Measurements from ENCODE around the gene BASP1.

GRCh38 chr5:15794629-15795130, 294.7 kb downstream of the FBXL7 start:
- PRO-cap, 2 experiments: no peak in any of the 2 experiments

DNA sequence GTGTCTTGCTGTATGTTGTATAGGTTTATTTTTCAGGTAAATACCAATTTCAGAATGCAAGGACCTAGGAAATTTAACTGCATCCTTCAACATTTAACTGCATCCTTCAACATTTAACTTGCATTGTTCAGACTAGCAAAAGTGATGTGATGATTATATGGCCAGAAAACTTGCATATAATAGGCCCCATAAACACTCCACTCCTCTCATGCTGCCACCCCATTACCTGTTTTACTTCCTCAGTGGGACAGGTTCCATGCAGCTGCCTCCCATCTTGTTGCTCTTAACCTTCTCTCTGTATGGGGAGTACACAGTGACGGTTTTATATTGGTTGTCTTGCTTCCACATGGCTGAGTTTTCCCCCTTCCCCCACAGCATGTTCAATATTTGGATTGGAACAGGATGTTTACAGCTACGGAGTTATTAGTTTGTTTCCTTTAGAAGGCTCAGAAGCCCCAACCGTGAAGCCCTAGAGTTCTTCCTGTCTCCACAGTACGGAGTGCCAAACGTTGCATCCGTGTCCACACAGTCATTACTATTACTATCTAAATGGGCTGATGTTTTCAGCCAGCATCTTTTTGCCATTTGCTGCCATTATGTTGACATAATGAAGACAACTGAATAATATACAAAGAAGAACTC, 277.6 kb downstream of the MARCHF11 start:
- PRO-cap, 2 experiments: no peak in any of the 2 experiments

GRCh38 chr5:15992732-15993443, 186.7 kb downstream of the MARCHF11 start:
- PRO-cap, 2 experiments: no peak in any of the 2 experiments

GRCh38 chr5:16544693-16545023, 72.1 kb downstream of the RETREG1 start:
- PRO-cap, 2 experiments: no peak in any of the 2 experiments

GRCh38 chr5:16885859-16886891, 49.9 kb downstream of the MYO10 start:
- PRO-cap, 2 experiments: no peak in any of the 2 experiments

- PRO-cap, 2 experiments: no peak in any of the 2 experiments
Measured at GRCh38 chr5:16933972-16934363, 2.1 kb downstream of the MYO10 start.

DNA sequence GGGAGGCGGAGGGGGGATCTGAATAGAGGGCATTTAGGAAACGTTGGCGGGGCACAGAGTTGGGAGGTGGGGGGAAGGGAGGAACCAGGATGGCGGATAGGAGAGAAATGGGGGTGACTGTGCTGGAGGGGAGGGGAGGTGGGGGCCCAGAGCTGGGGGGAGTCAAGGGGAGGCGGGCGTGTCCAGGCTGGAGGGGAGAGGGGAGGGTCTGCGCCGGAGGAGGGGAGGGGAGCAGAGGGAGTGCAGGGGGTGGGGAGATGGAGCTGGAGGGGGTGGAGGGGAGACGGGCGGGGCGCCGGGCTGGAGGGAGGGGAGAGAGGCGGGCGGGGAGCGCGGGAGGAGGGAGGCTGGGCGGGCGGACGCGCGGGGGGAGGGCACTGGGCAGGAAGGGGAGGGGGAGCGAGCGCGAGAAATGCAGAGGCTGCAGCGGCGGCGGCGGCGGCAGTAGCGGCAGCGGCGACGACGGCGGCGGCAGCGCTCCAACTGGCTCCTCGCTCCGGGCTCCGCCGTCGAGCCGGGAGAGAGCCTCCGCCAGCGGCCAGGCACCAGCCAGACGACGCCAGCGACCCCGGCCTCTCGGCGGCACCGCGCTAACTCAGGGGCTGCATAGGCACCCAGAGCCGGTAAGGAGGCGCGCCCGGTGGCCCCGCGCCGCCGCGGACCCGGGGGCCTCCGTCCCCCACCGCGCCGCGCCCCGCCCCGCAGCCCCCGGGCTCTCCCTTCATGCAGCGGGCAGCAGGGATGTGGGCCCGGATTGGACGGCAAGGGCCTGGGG, at the start of gene BASP1:
TSS of gene BASP1 (plus strand) at position 444 of the 775 bp plus-strand sequence.
- PRO-cap, 2 experiments: peak in 2 of 2 experiments; most common plus-strand start position 444 of the sequence (in 2)

DNA sequence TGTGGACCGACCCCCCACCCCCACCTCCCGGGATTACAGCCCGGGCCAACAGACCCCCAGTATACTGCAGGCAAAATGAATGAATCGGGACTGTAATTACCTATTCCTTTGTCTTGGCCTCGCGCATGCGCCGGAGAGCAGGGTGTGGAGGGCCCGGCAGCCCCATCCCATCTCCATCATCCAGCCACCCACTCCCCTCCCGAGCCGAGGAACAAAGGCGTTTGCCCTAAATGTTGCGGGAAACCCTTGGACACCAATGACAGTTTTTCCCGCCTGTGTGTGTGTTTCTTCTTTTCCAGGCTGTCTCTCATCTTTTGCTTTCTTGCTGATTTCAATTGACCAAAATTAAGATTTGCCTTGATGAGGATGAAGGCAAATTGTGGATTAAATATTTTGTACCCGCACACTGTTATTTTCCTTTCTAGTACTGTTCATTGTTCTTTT, 1.7 kb downstream of the BASP1 start:
- PRO-cap, 2 experiments: no peak in any of the 2 experiments

GRCh38 chr5:17229239-17229733, 11.9 kb downstream of the BASP1 start:
- PRO-cap, 2 experiments: no peak in any of the 2 experiments

- PRO-cap, 2 experiments: no peak in any of the 2 experiments
Measured at GRCh38 chr5:17305839-17306673, 88.6 kb downstream of the BASP1 start.

- PRO-cap, 2 experiments: no peak in any of the 2 experiments
Measured at GRCh38 chr5:25963500-25964453, 1074.6 kb downstream of the CDH9 start.

DNA sequence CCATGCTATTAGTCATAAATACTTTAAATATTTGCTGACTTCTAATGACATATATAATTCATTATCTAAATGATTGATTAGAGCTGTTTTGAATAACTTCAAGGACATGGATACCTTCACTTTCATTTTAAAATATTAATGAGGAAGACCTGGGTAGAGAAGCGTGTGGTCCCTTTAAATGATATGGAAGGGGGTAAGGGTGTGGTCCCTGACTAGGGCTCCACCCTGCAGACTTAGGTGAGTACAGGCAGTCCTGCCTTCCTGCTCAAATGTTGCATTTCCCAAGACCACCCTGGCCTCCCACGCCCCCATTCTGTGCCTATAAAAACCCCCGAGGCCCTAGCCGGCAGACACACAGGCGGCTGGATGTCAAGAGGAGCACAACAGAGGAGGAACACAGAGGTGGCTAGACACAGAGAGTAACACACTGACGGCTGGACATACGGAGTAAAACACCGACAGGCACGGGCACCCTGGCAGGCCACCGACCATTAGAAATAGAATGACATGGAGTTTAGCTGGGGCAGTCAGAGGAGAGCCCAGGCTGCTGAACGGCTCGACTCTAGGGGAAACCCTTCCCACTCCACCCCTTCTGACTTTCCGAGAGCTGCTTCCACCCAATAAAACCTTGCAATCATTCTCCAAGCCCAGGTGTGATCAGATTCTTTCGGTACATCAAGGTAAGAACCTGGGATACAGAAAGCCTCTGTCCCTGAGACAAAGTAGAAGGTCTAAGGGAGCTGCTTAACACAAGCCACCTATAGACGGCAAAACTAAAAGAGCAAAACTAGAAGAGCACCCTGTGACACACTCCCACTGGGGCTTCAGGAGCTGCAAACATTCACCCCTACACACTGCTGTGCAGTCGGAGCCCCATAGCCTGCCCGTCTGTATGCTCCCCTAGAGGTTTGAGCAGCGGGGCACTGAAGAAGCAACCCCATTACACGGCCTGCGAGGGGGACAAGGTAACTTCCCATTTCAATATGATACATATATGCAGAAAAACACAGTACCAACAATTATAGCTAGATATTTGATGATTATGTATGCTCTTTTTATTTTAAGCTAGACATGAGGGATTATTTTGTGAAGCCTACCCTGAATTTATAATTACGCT, 179.3 kb upstream of the CDH9 start:
- PRO-cap, 2 experiments: no peak in any of the 2 experiments

GRCh38 chr5:27743234-27743759, 704.9 kb upstream of the CDH9 start:
- PRO-cap, 2 experiments: no peak in any of the 2 experiments

GRCh38 chr5:29191304-29192189, 2001.9 kb upstream of the CDH6 start:
- PRO-cap, 2 experiments: no peak in any of the 2 experiments

DNA sequence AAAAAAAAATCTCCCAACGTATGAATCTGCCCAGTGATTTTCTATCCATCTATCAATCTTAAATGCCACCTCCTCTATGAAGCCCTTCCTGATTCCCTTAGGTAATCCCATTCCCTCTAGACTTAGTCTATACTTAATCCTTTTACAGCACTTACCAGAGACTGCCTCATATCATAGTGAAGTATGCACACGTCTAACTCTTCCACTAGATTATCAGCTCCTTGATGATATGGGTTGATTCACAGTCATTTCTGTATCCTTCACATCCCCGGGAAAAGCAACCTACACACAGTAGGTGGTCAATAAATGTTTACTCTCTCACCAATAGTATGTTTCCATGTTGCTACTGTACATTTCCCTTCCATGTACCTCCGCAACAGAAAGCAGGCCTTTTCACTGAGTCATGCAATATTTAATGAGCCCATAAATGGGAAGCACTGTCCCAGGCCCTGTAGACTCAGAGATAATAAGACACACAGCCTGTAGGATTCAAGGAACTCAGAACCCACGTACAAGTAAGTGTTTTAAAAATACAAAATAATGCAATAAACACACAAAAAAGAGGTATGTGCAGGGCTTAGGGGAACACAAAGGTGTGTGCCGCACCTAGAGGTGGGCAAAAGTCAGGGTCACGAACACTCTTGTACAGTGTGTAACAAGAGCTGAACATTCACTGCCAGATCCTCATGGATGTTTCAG, 1.1 kb downstream of the DROSHA start:
- PRO-cap, 2 experiments: no peak in any of the 2 experiments

DNA sequence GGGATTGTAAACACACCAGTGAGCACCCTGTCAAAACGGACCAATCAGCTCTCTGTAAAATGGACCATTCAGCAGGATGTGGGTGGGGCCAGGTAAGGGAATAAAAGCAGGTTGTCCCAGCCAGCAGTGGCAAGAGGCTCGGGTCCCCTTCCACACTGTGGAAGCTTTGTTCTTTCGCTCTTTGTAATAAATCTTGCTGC, 139.2 kb downstream of the PDZD2 start:
- PRO-cap, 2 experiments: no peak in any of the 2 experiments

GRCh38 chr5:31921774-31922293, 252.3 kb downstream of the GOLPH3 start:
- PRO-cap, 2 experiments: no peak in any of the 2 experiments

DNA sequence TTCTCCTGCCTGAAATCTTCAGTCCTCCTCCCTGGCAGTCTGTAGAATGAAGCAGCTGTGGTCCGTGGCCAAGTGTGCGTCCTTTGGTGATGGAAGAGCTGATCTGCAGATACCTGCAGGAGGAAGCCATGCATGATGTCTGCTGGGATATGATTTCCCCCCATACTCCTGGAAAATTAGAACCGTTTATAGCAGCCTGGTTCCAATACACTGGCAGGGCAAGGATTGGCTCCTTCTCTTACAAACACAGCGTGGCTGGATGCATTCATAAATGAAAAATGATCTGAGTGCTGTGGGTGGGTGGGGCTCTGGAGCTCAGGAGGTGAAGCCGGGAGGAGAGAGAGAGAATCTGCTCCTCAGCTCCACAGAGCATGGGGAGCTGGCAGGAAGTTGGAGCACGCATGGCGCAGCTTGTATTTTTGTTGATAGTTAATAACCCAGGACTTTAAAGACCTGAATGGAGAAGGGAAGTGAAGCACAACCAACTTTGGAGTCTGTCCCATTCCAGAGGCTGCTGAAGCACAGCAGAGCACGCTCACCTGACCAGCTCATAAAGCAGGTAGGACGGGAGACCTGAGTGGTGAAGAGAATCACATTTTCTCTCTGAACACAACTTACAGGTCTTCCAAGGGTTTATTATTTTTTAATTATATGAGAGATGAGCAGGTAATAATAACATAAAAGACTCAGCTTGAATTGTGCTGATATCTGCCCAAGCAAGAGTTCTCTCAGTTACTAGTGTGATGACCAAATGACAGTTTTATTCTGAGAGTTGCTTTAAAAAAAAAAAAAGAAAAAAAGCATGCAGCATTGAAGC, 238.1 kb downstream of the GOLPH3 start:
- PRO-cap, 2 experiments: no peak in any of the 2 experiments

DNA sequence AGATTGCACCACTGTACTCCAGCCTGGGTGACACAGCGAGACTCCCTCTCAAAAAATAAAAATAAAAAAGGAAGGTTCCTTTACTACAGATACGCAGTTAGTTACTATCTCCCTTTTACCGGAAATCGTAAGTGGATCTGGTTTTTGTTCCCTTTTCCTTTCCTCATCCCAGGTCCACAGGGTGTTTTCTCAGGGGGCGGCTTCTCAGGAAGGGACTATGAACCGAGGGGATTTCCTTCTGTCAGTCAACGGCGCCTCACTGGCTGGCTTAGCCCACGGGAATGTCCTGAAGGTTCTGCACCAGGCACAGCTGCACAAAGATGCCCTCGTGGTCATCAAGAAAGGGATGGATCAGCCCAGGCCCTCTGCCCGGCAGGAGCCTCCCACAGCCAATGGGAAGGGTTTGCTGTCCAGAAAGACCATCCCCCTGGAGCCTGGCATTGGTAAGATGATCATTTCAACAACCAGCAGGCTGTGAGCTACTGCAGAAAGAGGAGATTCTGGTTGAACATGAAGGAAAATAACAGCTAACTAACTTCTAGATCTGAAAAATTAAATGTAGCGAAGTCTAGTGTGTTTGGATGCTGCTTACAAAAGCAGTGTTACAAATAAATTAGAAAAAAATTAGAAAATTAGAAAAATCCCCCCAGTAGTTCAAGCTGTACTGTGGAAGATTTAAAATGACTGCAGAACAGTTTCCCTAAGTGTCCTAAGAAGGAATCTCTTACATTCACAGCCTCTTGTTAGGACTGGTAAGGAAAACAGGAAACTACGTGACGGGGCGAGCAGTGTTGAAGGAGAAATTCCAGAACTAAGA, 75.7 kb downstream of the GOLPH3 start:
- PRO-cap, 2 experiments: no peak in any of the 2 experiments

DNA sequence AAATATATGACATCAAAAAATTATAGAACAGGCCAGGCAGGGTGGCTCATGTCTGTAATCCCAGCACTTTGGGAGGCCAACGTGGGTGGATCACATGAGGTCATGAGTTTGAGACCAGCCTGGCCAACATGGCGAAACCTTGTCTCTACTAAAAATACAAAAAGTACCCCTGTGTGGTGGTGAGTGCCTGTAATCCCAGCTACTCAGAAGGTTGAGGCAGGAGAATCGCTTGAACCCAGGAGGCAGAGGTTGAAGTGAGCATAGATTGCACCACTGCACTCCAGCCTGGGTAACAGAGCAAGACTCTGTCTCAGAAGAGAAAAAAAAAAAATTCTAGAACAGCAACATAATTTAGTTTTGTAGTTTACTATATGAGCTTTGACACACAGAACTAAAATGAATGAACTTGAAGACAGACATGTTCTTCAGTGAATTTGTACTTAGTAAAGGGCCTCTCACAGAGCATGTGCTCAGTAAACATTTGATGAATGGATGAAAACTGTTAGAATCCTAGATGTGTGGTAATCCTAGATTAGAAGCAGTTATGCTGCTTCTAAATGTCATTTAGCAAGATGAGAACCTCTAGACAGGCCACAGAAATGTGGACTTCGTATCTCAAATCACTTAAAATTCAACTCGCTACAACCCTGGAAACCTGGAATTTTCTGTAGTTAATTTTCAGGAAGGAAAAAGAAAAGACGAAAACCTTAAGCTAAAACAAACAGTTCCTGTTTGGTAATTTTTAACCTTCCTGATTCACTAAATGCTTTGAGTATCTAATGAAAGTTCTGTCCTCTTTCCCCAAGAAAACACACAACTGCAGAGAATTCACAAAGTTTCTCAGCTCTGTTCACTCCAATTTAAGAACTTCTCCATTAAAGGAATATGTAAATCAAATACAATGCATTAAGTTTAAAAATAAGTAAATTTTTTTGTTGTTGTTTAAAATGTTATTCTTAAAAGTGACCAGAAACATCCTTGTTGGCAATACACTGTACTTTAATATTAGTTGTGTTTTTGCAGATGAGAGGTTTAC, 8.5 kb downstream of the GOLPH3 start:
- PRO-cap, 2 experiments: no peak in any of the 2 experiments